ENCODE measurements around the genes SRSF5 and ADAM20.

DNA sequence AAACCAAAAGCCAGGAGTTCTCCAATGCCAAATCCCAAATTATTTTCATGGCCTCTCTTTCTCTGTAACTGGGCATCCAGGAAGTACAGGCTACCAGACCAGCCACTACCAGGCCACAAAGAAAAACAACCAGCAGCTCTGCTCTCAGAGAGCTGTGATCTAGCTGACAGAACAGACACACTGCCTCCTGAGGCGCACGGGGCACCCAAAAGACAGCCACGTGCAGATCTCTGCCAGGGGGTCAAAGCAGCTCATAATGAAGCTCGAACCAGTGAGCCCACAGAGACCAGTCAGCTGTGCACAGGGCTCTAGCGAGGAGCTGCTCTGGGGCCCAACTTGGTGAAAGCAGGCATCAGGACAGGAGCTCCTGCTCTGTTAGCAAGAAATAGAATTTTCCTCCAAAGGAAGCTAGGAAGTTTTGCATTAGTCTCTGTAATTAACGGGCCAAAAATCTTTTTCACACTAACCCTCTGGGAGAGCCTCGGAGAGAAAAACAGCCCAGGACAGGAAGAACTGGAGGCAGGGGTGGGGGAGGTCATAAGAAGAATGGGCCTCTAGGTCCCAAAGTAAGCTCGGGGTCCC lies 30.3 kb downstream of the ACTN1 start:
- RRBS: no CpG with 5 or more reads among the region's 8 CpGs
CAGE:
- cytosol, long polyA plus RNA: no peak
- long polyA plus RNA: no peak
- nucleus, long polyA plus RNA: no peak

DNA sequence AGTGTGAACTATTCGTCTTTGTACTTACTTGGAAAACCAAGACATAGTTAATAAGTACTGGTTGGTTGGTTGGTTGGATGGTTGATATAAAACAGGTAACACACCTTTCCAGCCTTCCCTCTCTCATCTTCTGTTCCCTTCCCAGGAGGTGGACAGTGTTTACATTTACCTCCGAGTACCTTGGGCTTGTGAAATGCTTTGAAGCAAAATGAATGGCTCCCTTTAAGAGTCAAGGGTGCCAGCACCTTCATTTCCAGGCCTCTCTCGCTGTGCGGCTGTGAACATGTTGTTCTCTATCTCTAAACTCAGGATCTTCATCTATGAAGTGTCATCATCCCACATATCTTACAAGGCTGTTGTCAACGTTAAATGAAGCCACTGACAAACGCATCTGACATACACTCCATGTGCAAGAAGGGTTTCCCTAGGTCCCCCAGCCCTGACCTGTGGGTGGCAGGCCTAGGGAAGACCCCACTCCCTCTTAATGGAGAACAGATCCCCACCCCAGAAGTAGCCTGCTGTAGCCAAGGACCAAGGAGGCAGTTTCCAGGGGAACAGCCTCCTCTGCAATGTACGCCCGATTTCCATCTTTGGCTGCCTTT lies 7.7 kb downstream of the ACTN1 start:
- RRBS: no CpG with 5 or more reads among the region's 8 CpGs
CAGE:
- cytosol, long polyA plus RNA: no peak
- long polyA plus RNA: no peak
- nucleus, long polyA plus RNA: no peak

DNA sequence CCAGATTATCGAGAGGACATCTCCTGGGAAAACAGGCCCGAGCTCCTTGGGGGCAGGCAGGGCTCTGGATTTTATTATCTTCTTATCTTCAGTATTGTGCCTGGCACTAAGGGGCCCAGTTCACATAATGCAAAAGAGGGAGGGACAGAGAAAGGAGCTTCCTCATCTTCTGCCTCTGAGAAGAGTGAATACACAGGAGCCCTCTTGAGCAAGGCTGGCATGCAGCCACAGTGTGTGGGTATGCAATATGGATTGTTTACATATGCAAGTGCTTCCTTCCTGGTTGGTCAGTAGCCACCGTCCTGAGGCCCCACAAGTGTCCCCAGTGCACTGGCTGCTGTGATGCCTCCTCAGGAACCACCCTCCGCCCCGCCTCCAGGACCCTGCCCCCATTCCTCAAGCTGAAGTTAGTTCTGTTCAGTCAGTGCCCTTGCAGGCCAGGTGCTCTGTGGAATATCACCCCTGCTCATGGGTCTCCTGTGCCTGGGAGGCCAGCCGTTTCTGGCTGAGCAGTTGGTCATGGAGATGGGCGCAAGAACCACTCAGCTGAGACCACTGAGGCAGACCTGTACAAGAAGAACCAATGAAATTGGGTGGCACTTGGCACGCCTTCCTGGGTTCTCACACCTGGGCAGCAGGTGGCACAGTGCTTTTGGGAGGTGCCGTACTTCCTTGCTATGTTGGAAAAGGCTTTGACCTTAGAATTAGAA lies 35.0 kb upstream of the ACTN1 start:
- RRBS: no CpG with 5 or more reads among the region's 9 CpGs
CAGE:
- cytosol, long polyA plus RNA: no peak
- long polyA plus RNA: no peak
- nucleus, long polyA plus RNA: no peak

DNA sequence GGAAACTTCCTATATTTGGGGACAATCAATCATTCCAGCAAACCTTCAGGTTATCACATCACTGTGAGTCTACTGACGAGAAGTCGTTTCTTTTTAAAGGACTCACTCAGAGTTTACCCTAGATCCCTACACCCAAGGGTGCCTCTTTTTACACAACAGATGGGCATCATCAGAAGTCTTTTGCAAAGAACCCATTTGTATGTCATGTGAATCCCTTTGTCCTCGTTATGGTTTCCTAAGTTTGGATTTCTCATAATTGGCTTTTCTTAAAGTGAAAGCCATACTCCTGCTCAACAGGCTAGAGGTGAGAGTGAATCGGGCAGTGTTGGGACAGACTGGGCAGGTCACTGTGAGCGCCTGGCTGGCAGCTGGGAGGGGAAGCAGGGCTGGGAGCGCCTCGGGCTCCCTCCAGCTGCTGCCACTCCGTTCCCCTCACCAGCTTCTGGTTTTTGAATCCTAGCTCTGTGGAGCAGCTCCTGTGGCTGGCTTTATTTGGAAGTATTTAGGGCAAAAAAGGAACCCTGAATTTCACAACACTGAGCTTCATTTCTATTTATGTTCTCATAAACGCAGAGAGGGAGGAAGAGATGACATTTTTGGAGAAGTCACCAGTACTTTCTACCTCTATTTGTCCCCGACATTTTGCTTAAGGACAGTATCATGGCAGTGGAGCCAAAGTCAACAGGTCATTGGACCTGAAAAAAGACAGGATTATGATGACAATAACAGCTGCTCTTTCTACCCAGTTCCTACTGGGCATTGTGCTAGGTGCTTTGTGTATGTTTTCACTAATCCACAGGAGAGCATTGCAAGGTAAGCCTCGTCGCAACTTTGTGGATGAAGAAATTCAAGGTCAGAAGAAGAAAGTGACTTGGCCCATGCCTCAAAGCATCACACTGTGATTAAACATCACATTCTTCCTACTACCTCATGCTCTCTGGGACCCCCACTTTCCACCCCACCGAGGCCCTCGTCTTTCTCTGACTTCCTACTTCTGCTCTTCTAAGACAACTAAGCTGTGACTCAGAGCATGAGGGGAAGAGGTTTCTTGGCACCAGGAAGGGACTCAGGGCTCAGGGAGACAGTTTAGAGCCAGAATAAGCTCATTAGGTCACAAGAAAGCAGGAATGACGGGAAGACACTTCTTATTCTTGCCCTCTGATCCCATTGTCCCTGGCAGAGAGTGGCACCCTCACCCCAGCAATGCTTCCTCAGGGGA lies 64.0 kb upstream of the ACTN1 start:
- RRBS: no CpG with 5 or more reads among the region's 15 CpGs
CAGE:
- cytosol, long polyA plus RNA: no peak
- long polyA plus RNA: no peak
- nucleus, long polyA plus RNA: no peak

- RRBS: no CpG with 5 or more reads among the region's 4 CpGs
CAGE:
- cytosol, long polyA plus RNA: no peak
- long polyA plus RNA: no peak
- nucleus, long polyA plus RNA: no peak
Measured at GRCh38 chr14:69101300-69101796, 51.6 kb downstream of the DCAF5 start.

GRCh38 chr14:69209258-69209670 lies 18.0 kb downstream of the EXD2 start:
- RRBS: no CpG with 5 or more reads among the region's 5 CpGs
CAGE:
- cytosol, long polyA plus RNA: no peak
- long polyA plus RNA: no peak
- nucleus, long polyA plus RNA: no peak

DNA sequence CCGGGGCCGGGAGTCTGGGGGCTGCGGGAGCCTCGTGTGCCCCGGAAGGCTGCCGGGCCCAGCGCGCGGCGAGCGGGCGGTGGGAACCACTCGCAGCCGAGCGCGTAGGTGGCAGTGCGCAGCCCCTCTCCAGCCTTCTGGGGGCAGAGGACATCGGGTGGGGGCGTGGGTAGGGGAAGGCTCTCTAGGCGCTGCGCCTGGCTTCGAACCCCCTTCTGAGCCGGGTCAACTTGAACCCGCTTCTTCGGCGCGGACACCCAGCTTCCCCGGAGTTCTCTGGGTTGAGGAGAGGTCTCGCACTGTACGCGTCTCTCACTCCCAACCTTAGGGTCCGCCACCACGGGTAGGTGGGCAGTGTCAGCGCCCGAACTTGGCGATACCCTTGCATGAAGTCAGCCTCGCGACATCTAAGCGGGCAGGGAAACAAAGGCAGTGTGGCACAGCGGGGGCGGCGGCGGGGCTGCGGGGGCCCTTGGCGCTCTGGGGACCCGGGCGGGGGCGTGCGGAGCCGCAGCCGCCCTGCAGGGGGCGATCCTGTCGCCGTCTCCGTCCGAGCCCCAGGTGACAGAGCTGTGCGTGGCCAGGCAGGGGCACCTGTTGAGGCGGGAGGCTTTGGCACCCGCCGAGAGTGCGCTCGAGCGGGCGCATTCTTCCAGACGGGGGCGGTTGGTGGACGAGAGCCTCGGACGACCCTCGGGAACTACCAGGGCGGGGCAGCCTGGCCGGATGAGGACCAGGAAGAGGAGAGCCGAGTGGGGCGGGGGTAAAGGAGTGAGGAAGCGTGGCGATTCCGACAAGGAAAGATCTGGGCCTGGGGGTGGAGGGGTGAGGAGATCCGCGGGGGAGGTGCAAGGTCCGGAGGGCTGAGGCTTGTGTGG lies 1.1 kb downstream of the GALNT16 start:
- RRBS: 1% methylated on average over 9 of the region's 80 CpGs
CAGE:
- cytosol, long polyA plus RNA: no peak
- long polyA plus RNA: no peak
- nucleus, long polyA plus RNA: no peak

GRCh38 chr14:69354865-69355308 lies 43.2 kb downstream of the ERH start:
- RRBS: no CpG with 5 or more reads among the region's 4 CpGs
CAGE:
- cytosol, long polyA plus RNA: no peak
- long polyA plus RNA: no peak
- nucleus, long polyA plus RNA: no peak

DNA sequence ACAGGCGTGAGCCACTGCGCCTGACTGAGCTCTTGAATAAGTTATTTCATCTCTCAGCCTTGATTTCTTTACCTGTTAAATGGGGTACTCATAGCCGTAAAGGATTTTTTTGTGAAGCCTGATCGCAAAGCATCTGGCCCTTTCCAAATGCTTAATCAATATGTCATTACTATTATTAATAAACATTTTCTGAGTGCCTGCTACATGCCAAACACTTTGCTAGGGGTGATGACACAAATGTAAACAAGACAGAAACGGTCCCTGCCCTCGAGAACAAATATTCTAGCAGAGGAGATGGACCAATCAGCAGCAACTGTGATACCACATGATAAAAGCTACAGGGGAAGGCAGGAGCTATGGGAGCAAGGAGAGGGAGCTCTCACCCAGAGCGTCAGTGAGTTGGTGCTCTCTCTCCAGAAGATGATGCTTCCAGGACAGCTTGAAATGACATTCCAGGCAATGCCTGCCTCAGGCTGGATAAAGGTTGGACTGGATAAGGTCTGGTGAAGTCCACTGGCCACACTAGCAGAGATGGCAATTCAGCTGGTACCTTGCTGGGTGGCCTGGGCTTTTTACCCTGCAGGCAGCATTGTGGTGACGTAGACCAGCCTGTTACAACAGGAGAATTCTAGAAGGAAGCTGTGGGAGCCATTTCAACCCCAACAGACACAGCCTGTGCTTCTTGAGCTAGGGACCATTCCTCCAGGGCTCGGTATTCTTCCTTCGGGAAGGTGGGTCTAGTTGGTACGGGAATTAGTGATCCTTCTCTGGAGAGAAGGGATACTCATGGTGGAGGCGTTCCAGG lies 41.1 kb downstream of the ERH start:
- RRBS: no CpG with 5 or more reads among the region's 12 CpGs
CAGE:
- cytosol, long polyA plus RNA: no peak
- long polyA plus RNA: no peak
- nucleus, long polyA plus RNA: no peak

GRCh38 chr14:69610132-69611073 lies 993 bp upstream of the SUSD6 start:
- RRBS: no CpG with 5 or more reads among the region's 13 CpGs
CAGE:
- cytosol, long polyA plus RNA: no peak
- long polyA plus RNA: no peak
- nucleus, long polyA plus RNA: no peak

GRCh38 chr14:69611074-69611265 lies 426 bp upstream of the SUSD6 start:
- RRBS: no CpG with 5 or more reads among the region's 5 CpGs
CAGE:
- cytosol, long polyA plus RNA: no peak
- long polyA plus RNA: no peak
- nucleus, long polyA plus RNA: no peak

DNA sequence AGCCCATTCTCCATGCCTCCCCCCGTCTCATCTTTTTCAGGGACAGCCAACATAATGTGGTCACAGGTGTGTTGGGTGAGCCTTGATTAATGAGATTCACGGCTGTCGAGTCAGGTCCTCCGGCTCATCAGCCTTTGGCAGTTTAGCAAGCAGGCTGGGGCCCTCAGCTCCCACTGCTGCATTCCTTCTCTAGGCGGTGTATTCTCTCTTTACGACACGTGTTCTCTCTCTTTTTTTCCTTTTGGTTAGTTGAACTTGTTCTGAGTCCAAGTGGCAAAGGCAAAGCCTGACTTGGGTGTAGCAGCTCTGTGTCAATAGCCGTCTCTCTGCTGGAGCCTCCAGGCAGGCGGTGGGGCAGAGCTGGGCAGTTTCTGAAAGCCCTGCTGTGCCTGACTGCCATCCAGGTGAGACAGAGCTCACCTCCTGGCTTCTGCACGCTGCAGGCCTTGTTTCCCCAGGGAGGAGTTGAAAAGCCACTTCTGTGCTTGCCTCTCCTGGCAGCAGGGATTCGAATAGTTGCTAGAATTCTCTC lies 46.6 kb downstream of the SUSD6 start:
- RRBS: no CpG with 5 or more reads among the region's 11 CpGs
CAGE:
- cytosol, long polyA plus RNA: no peak
- long polyA plus RNA: no peak
- nucleus, long polyA plus RNA: no peak

GRCh38 chr14:69692467-69693718 lies 74.0 kb upstream of the SRSF5 start:
- RRBS: no CpG with 5 or more reads among the region's 5 CpGs
CAGE:
- cytosol, long polyA plus RNA: no peak
- long polyA plus RNA: no peak
- nucleus, long polyA plus RNA: no peak

- RRBS: no CpG with 5 or more reads among the region's 3 CpGs
CAGE:
- cytosol, long polyA plus RNA: no peak
- long polyA plus RNA: no peak
- nucleus, long polyA plus RNA: no peak
Measured at GRCh38 chr14:69695615-69696309, 71.2 kb upstream of the SRSF5 start.

- RRBS: no CpG with 5 or more reads among the region's 7 CpGs
CAGE:
- cytosol, long polyA plus RNA: no peak
- long polyA plus RNA: no peak
- nucleus, long polyA plus RNA: no peak
Measured at GRCh38 chr14:69719147-69719999, 47.6 kb upstream of the SRSF5 start.

DNA sequence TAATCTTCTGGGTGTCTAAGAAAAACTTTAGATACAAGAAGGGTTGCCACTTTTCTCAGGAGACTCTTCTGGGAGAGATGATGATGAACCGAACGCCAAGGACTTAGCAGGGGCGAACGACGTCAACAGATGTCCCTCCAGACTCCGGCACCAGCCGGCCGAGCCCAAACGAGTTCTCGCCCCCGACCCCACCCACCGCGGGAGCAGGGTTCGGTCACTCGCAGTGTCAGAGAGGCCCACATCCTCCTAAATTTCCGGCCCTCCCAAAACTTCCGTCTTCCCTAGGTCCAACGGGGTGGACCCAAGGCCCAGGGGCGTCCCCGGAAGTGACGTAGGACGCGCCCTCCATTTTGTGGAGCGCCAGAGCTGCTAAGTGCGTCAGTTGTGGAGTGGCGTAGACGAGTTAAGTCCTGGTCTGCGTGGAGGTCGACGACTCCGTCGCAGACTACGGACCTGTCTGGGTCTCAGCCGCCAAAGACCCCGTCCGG lies at the start of gene SRSF5:
Gene SRSF5 (plus strand): TSS at position 378 of the 488 bp plus-strand sequence.
- RRBS: 2% methylated on average over 11 of the region's 36 CpGs
CAGE:
- cytosol, long polyA plus RNA: start-site peak on the plus strand centred at position 362 of the sequence, 72 bp wide, 6,129 reads
- long polyA plus RNA: start-site peak on the plus strand centred at position 377 of the sequence, 50 bp wide, 7,761 and 7,096 reads in 2 replicates
- nucleus, long polyA plus RNA: start-site peak on the plus strand centred at position 365 of the sequence, 66 bp wide, 7,119 reads

GRCh38 chr14:69772729-69773796 lies 6.1 kb downstream of the SRSF5 start:
- RRBS: no CpG with 5 or more reads among the region's 7 CpGs
CAGE:
- cytosol, long polyA plus RNA: no peak
- long polyA plus RNA: no peak
- nucleus, long polyA plus RNA: no peak

GRCh38 chr14:69943465-69943871 lies 64.3 kb downstream of the SMOC1 start:
- RRBS: no CpG with 5 or more reads among the region's 5 CpGs
CAGE:
- cytosol, long polyA plus RNA: no peak
- long polyA plus RNA: no peak
- nucleus, long polyA plus RNA: no peak

- RRBS: no CpG with 5 or more reads among the region's 20 CpGs
CAGE:
- cytosol, long polyA plus RNA: no peak
- long polyA plus RNA: no peak
- nucleus, long polyA plus RNA: no peak
Measured at GRCh38 chr14:70344951-70345726, 14.3 kb downstream of the COX16 start.

GRCh38 chr14:70534909-70535322 lies at the start of gene ADAM20:
TSS of gene ADAM20 (minus strand) at chr14:70535004.
CAGE:
- cytosol, long polyA plus RNA: no peak
- long polyA plus RNA: no peak
- nucleus, long polyA plus RNA: no peak

Data from H1 (cell line).